Placental pericyte (primary cell): ENCODE results near the genes TMEM176A, AOC1, NOS3, ABCB8, ABCF2 and SMARCD3.

- CAGE, long polyA plus RNA, result no peak
Observed at GRCh38 chr7:150800256-150801127, at the start of gene TMEM176A. TMEM176A (plus strand) TSS chr7:150800769.

GRCh38 chr7:150852328-150852695 is at the start of gene AOC1:
AOC1 (plus strand) TSS chr7:150852517.
- CAGE, long polyA plus RNA, result no peak

- CAGE, long polyA plus RNA, result no peak
Observed at GRCh38 chr7:150954469-150955150, 23.5 kb downstream of the KCNH2 start.

DNA sequence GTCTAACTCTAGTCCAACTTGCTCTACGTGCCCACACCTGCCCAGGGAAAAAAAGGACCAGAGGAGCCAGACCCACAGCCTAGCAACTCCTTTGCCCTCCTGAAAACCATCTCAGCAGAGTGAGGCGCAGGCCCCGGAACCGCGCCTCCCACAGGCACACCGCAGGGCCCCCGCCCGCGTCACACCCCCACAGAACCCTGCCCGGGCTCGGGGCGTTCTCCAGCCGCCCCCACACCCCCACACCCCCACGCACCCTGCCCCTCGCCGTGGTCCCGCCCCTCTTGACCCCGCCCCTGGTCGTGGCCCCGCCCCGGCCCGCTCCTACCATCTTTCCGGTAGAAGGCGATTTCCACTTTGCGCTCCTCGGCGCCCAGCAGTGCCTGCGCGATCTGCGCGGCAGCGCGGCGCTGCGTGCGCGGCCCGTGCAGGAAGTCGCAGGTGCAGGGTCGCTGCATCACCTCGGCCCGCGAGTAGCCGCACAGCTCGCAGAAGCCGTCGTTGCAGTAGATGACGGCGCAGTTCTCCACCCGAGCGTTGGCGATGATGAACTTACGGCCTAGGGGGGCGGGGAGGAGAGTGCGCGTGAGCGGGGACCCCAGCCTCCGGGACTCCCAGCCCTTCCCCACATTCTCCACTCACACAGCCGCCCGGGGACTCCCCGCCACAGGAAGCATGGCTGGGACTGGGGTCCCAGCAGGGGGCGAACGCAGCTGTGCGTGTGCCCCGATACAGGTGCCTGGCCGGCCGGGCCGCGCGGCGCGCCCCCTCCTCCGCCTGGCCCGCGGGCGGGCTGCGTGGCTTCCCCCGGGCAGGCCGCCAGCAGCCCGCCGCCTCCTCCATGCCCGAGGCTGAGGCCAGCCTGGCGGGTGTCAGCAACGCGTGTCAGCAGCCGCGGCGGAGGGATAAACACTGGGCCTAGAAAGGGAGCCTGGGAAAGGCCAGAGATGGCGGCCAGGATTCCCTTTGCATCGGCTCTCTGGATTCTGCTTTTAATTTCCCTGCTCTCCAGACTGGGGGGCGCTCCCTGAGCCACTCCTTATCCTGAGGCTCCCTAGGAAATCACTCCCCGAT is 3.4 kb downstream of the KCNH2 start:
- CAGE, long polyA plus RNA, result no peak

DNA sequence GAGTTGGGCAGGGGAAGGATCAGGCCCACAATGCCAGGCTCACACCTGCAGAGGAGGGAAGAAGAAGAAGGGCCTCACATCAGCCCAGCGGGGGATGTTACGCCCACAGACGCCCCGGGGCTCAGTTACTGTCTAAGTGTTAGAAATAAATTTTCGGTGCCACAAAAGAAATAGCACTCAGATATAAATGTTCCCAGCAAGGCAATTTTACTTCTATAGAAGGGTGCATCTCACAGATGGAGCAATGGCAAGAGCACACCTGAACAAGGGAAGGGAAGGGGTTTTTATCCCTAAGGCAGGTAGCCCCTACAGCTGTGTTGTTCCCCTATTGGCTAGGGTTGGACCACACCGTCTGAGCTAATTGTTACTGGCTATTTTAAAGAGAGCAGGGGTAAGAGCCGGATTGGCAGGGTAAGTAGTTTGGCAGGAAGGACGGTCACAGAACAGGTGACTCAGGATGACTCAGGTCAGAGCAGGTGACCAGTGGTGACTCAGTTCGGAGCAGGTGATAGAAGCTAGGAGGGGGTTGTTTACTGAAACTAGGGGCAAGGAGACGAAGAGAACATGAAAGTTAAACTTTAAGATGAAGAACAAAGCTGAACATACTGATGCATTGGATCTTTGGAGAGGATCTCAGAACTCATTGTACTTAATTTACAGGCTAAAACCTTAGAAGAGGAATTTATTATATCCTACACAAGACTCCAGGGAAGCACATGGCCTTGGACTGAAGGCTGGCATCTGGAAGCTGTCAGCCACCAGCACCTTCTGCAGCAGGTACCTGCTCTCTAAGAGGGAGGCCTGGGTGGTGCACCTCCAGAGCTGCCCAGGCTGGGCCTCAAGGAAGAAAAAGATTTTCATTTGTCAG is at the start of gene NOS3:
Gene NOS3, plus strand, starts transcription at position 494 of the 868 bp plus-strand sequence.
- CAGE, long polyA plus RNA, result no peak

- CAGE, long polyA plus RNA, result no peak
Observed at GRCh38 chr7:151028369-151029067, at the start of gene ABCB8. ABCB8 (plus strand) TSS chr7:151028450.

DNA sequence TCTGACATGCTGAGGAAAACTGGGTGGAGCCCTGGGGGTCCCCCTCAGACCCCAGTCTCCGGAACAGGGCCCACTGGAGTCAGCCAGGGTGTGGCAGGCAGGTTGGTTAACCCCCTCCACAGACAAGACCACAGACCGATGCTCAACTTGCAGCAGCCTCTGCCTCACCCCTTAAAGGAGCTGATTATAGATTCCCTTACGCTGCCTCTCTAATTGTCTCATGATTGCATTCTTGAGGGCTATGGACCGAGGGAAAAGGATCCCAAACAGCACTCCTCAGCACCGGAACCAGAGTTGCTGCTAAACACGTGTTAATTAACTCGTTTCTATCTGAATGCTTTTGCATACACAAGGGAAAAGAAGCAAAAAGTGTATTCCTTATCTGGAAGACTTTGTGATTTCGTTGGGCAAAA is 772 bp upstream of the SLC4A2 start:
- CAGE, long polyA plus RNA, result no peak

DNA sequence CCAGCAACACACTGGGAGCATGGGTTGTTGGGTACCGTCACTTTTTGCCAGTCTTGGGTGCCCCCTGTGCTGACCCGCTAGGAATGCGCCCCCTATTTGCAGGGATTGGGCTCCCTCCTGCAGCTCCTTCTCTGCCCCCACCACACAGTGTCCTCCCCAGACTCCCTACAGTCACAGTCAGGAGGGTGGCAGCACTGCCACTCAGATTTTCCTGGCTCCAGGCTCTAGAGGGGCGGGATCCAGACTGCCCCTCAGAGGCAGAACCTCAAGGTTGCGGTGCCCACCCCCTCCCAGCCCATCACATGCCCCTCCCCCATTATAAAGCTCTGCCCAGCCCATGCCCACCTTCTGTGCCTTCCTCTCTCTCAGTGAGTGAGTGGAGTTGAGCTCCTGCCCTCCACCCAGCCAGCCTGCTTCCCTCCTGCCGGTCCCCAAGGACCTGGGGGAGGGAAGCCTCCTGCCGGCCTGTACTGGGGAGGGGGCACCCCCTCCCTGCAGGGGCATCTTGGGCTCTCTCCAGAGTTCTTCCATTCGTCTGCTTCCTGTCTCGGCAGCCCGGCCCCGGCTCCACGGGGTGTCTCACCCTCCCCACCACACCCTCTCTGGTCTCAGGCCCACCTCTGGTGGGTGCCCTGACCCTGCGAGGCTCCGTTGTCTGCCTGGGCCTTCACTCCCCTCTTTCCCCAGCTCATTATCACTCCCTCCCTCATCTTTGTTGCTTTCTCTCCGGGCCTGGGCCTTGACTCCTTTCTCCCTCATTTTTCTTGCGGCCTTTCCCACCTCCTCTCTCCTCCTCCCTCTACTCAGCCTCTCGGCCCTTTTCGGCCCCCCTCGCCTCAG is 1.7 kb downstream of the SLC4A2 start:
- CAGE, long polyA plus RNA, result no peak

- CAGE, long polyA plus RNA, result no peak
Observed at GRCh38 chr7:151078918-151079229, 1.7 kb downstream of the FASTK start.

DNA sequence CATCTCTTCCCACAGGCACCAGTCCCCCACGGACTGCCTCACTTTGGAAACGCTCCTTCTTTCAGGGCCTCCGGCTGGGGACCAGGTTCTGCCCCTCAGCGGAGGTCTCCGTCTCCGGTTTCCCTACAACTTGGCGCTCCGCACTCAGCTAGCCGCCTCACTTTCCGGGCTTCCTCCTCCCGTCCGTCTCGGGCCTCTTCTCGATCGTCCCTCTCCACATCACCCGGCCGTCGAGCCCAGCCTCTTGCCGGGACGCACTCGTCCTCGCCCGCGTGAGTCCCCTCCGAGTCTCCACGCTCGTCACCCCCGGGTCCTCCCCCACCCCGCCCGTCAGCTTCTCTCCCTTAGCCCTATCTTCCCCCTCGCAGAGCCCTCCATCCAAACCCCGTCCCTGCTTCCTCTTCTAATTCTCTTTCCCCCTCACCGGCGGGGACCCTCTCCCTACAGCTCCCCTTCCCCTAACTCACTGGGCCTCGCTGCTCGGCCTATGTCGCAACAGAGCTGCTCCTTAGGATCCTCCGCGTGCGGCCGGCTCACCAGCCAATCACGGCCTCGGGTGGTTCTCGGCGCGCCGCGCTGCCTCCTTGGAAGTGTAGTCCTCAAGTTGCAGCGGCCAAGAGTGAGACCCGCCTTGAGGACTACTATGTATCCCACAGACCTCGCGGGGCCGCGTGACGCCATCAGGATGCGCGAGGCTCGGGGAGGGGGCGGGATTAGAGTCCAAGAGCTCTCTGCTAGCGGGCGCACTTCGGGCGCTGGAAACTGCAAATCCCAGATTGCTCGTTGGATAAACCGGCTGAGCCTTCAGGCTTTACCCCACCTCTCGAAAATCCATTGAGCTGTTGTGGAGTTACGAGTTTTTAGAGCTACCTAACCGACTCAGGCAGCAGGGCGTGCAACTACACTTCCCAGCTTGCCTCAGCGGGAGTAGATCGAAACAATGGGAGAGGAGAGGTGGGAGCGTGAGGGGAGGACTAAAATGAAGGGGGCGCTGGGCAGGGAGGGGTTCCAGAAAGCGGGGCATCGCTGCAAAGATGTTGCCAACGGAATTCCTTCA is at the start of gene ABCF2:
Gene ABCF2, minus strand, starts transcription at position 510 of the 1,057 bp plus-strand sequence.
- CAGE, long polyA plus RNA, result no peak

- CAGE, long polyA plus RNA, result no peak
Observed at GRCh38 chr7:151248494-151249014, at the start of gene SMARCD3. SMARCD3 (minus strand) TSS chr7:151248694.

GRCh38 chr7:151251038-151251621 is 2.6 kb upstream of the SMARCD3 start:
- CAGE, long polyA plus RNA, result no peak

GRCh38 chr7:151392866-151393246 is 17.0 kb downstream of the WDR86 start:
- CAGE, long polyA plus RNA, result no peak

DNA sequence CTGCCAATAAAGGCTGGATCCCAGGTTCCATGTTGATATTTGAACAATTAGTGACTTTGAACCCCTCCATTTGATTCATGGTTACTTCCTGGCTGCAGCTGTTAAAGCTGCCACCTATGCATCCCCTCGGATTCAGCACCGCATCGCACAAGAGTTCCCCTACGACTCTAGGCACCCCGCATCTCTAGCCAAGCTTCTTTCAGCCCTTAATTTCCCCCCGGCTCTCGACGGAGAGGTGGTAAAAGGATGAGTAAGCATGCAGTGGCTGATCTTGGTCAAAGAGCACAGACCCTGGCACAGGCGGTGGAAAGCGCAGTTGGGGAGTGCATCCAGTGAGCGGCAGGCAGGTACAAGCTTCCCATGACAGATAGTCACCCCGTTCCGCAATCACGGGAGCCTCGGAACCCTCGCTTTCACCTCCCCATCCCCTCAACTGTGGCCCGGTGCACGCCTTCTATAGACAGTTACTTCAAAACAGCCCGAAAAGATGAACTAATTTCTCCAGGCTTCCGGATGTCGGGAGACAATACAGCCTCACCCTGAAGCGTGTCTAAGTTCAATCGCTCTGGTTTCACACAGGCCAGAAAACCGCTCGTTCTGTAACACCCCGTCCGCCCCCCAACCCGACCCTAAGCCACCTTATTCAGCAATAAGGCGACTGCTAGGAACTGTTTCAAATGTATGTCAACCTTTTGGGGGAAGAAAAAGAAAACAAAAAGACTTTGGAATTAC is 1.5 kb downstream of the RHEB start:
- CAGE, long polyA plus RNA, result no peak

DNA sequence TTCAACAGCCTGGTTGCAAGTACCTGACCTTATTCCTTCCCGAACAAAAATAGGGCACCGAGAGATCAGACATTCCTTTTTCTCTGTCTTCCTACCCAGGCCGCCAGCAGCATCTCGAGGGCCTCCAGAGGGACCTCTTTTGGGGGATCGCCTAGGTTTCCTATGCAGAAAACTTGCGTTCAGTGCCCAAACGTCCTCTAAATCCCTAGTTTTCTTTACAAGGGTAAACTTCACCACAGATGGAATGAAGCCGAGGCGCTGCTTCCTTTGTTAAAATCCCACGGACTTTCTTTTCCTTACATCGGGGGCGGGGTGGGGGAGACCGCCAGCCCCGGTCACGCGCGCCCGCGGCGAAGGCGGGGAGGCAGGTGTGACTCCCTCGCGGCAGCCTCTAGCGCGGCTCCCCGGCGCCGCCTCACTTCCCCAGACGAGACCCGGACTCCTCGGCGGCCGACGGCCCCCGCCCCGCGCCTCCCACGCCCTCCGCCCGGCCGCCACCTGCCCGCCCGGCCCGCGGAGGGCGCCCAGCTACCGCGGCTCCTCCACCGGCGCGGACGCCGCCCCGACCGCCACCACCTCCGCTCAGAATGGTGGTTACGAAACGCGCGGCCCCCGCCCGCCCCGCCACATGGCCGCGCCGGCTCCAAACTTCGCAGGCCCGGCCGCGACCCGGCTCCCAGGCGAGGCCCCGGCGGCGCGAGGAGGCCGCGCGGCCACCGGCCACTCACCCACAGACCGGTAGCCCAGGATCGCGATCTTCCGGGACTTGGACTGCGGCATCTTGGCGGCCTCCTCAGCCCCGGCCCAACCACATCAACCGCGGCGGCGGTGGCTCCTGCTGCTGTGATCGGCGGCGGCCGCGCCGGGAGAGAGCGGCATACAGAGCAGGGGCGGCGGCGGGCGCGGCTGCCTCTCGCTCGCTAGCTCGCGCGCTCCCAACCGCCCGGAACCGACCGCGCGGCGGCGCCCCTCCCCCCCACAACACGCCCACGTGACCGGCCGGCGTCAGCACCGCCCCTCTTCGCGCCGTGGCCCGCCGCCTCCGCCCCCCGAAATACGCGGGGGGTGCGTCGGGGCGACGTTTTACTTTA is 618 bp downstream of the RHEB start:
- CAGE, long polyA plus RNA, result no peak

- CAGE, long polyA plus RNA, result no peak
Observed at GRCh38 chr7:151538205-151538643, 18.5 kb upstream of the RHEB start.

- CAGE, long polyA plus RNA, result no peak
Observed at GRCh38 chr7:151595899-151596332, 76.2 kb upstream of the RHEB start.

DNA sequence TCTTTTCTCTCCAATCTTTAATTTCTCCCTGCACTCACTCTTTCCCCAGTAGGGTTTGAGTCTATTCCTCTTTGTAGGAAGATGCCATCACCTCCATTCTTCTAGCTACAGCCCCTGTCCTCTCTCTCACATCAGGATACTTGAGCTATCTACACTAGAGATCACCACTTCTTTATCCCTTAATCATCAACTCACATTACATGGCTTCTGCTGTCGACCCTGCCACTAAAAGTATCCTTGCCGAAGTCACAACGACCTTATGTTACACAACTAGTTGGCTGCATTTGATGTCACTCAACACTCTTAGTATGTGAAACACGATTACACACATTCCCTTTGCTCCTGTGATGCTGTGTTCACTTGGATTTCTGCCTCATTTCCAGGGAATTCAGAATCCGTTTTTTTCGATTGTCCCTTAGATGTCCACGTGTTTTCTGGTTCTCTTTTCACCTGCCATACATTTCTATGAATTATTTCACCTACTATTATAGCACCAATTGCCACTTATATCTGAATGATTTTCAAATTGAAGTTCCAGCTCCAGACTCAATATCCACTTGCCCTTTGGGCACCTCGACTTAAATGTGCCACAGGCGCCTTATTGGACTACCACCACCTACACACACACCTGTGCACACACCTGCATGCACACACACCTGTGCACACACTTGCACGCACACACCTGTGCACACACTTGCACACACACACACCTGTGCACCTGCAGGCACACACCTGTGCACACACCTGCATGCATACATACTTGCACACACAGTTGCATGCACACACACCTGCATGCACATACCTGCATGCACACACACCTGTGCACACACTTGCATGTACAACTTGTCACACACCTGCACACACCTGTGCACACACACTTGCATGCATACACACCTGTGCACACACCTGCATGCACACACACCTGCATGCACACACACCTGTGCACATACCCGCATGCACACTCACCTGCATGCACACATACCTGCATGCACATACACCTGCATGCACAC is 149.7 kb upstream of the RHEB start:
- CAGE, long polyA plus RNA, result no peak

GRCh38 chr7:151694425-151695569 is 175.1 kb upstream of the RHEB start:
- CAGE, long polyA plus RNA, result no peak

GRCh38 chr7:151715549-151716538 is 161.1 kb downstream of the PRKAG2 start:
- CAGE, long polyA plus RNA, result no peak